LNCaP clone FGC (cell line): ENCODE results near the genes TAAR8 and TCF21.

DNA sequence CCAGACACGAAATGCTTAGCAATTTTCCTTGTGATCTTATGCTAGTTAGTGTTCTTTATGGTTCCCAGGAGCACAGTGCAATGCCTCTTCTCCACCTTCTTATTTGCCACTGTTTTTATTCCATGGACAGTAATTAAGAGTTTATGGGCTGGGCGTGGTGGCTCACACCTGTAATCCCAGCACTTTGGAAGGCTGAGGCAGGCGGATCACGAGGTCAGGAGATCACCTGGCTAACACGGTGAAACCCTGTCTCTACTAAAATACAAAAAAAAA is 55.6 kb downstream of the ENPP1 start:
- RRBS, 2 experiments = no CpG with 5 or more reads among the region's 5 CpGs

- RRBS, 2 experiments = 49 to 61% methylated on average over 4 of the region's 18 CpGs
Observed at GRCh38 chr6:131948495-131949566, 2.3 kb downstream of the CCN2 start.

DNA sequence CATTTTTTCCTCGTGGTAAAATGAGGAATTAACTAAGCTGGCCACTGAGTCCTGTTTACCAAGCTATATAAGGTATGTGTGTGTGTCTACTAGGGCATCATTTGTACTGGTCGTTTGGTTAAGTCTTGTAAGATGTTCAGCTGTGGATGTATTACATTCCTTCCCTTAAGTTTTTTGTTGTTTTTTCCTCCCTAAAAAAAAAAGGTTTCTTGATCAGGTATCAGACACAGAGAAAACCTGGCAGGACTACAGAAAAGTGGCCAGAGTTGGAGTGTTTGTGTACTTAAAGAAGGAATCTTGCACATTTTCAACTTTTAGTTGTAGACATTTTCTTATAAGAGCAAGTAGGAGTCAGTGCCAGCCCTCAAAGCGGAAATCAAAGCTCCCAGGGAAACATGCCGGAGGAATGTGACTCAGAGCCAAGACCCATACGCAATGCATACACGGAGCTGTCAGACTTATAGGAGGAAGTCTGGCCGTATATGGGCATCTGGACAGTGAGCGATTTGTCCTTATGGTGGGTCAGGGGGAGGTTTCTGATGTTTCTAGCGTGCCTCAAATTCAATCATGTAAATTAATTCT is 3.4 kb upstream of the CCN2 start:
- RRBS, 2 experiments = no CpG with 5 or more reads among the region's 9 CpGs

- RRBS, 2 experiments = no CpG with 5 or more reads among the region's 2 CpGs
Observed at GRCh38 chr6:132334112-132334687, 67.1 kb downstream of the MOXD1 start.

- RRBS, 2 experiments = no CpG with 5 or more reads among the region's 5 CpGs
Observed at GRCh38 chr6:132491264-132491717, 21.6 kb downstream of the STX7 start.

DNA sequence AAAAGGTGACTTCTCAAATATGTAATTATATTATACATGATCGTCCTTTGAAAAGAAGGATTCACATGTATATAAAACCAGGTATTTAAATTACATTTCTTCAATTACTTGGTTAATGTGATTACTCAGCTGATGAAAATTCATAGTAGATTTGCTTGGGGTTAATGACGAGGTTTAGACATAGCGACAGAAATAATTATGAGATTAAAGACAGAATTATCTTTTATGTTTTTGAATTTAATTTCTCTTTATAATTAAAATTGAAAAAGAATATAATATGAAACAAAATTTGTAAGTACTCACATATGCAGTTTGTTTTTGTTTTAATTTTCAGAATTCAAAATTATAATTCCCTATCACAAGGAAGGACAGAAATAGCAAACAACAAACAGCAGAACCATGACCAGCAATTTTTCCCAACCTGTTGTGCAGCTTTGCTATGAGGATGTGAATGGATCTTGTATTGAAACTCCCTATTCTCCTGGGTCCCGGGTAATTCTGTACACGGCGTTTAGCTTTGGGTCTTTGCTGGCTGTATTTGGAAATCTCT is at the start of gene TAAR8:
TSS of gene TAAR8 (plus strand) at position 379 of the 550 bp plus-strand sequence.
- RRBS, 2 experiments = no CpG with 5 or more reads among the region's 6 CpGs

- RRBS, 2 experiments = no CpG with 5 or more reads among the region's 5 CpGs
Observed at GRCh38 chr6:132821426-132821922, 7.1 kb downstream of the RPS12 start.

- RRBS, 2 experiments = no CpG with 5 or more reads among the region's 1 CpG
Observed at GRCh38 chr6:133058102-133058445, 183.1 kb upstream of the EYA4 start.

DNA sequence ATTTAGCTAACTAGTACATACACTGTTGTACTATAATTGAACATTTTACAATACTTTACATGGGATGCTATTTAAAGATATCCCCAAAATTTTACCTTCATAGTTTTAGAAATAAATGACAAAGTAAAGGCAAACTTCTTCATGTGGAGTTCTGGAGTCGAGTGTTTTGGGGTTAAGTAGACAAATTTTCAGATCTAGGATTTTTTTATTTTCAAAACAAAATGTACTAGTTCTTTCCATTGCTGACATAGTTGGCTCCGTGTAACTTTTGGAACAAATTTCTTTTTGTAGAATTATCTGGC is 131.7 kb upstream of the TCF21 start:
- RRBS, 2 experiments = no CpG with 5 or more reads among the region's 2 CpGs

DNA sequence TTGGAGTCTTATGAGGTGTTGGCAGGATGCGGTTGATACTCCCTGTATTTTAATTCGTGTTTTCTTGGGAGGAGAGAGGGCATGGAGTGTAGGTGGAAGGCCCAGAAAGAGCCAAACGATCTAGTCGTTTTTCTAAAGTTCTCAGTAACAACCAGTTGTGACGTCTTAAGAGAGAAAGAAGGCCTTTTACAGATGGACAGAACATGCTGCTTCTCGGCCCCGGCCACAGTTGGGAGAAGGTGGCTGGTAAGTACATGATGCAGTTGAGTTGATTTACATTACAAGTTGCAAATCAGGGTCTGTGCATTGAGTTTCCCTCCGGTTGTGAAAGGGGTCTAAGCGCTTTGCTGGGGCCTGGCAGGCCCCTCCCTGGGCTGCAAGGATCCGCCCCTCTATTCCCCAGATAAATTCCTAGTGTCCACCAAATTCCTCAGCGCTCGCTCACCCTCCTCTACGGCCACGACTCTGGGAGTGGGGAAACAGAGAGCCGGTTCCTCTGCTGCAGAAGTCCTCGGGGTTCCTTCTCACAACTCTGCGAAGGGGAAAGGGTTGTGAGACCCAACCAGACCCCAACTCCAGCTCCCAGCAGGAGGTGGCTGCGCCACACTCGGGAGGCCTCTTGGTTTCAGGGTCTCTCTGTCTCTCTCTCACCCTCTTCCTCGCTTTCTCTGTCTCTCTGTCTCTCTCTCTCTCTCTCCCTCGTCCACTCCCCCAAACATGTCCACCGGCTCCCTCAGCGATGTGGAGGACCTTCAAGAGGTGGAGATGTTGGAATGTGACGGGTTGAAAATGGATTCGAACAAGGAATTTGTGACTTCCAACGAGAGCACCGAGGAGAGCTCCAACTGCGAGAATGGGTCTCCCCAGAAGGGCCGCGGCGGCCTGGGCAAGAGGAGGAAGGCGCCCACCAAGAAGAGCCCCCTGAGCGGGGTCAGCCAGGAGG is at the start of gene TCF21:
TSS of gene TCF21 (plus strand) at position 433 of the 943 bp plus-strand sequence.
- RRBS, 2 experiments = 8 to 44% methylated on average over 1 to 2 of the region's 33 CpGs

- RRBS, 2 experiments = no CpG with 5 or more reads among the region's 4 CpGs
Observed at GRCh38 chr6:133939702-133940221, 13.3 kb upstream of the TBPL1 start.

DNA sequence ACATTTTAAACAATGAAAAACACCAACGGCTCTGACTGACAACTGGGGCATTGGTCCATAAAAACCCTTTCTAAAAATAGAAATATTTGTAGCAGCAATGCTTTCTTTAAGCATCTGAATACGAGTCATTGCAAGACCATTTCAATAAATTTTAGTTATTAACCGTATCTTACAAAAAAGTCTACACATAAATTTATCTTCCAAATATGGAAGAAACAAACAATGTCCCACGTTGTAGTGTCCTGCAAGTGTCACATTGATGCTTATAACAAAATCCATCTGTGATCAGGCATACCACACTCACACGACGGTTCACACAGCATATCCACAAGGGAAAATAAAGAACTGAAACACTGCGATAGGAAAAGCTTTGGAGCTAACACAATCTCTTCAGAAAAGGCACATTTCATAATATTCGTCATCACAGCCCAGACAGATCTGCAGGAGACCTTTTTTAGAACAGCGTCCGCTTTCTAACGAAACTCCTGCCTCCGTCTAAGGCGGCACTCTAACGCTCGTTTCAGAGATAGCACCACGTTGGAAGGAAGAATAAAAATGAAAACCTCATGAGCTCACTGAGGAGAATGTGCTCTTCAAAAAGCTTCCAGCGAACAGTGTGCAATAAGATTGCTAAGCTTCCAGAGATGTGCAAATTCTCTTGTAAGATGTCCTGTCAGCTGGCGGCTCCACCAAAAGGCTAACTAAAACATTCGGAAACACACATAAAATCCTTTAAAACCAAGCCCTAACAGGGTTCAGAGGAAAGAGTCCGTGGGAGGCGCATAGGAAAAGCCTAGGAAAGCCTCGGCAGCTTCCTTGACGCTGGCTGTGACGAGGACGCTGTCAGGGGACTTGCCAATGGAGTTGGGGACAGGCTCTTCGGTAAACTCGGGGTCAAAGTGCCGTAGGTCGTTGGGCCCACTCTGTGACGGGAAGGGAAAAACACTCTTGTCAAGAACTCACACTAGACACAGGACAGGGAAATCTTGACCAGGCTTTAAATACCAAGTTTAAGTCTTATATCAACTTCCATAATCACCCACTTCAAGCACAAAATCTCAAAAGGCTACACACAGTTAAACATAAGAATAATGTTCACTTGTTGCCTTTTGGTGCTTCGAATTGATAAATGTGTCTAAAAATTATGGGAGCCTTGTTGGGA is 117.5 kb upstream of the SLC2A12 start:
- RRBS, 2 experiments = no CpG with 5 or more reads among the region's 31 CpGs

GRCh38 chr6:134171412-134171962 is 119.1 kb upstream of the SLC2A12 start:
- RRBS, 2 experiments = no CpG with 5 or more reads among the region's 5 CpGs

- RRBS, 2 experiments = no CpG with 5 or more reads among the region's 5 CpGs
Observed at GRCh38 chr6:134173702-134174191, 121.3 kb upstream of the SLC2A12 start.

DNA sequence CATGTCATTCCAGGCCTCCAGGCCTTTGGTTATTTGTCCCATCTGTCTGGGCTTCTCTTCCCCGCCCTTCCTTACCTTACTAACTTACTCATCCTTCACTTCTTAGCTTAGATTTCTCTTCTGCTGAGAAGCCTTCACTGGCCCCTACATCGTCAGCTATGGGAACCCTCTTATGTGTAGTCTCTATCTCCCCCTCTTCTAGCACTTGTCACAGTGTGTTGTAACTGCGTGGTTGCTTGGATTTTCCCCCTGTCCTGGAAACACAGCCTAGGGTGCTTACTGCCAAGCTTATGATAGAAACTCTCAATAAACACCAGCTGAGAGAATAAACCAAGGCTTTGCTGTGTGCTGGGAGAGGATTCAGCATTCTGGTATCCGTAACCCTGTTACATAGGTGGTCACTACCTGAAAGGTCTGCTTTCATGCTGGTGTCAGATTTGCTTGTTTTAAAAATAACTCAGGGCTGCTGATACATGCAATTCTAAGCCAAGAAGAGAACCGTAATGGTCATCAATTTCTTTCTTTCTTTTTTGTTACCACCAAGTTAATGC is 68.5 kb downstream of the SGK1 start:
- RRBS, 2 experiments = no CpG with 5 or more reads among the region's 5 CpGs

- RRBS, 2 experiments = no CpG with 5 or more reads among the region's 3 CpGs
Observed at GRCh38 chr6:134346466-134346821, 28.5 kb upstream of the SGK1 start.

- RRBS, 2 experiments = no CpG with 5 or more reads among the region's 4 CpGs
Observed at GRCh38 chr6:134373440-134373830, 55.5 kb upstream of the SGK1 start.

DNA sequence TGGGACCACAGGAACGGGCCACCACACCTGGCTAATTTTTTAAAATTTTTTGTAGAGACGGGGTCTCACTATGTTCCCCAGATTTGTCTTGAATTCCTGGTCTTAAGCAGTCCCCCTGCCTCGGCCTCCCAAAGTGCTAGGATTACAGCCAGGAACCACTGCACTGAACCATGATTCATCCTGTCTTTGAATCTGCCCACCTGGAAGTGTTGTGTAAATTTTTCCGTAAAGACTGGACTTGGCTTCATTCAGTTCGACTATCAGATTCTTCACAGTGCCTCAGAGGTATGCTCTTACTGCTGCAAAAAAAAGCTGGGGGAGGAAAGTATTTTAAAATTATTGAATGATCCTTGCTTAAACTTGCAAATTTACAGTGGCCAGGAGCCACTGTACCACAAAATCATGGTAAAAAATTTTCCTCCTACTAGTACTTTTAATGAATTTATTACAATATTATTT is 202.4 kb upstream of the SGK1 start:
- RRBS, 2 experiments = no CpG with 5 or more reads among the region's 5 CpGs

DNA sequence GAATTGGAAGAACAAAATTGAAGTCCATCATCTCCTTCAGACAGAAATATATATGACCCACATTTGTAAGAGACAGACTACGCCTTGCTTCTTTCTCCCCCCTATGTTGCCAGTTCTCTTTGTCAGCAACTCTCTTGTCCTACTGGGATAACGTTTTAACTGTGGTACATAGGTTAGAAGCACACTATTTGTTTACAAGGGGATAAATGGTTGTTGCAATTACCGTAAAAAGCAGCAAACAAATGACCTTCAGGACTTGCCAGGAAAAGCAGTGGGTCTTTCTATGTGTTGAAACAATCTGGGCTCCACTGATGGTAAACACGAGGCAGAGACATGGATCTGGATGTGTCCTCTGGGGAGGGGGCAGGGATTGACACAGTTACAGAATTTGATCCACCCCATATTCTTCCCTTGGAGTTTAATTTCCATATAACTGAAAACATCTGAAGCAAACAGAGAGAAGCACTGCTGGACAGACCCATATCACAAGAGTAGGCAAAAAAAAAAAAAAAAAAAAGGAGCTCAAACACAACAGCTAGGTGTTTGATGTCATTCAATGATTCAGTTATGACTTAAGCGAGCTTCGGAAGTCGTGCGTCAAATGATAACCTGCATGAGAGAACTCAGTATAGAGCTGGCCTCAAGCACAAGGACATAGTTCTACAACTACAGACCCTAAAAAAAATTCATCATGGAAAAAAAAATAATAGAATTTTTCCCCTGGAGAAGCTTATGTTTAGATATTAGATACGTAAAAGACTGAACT is 127.9 kb downstream of the ALDH8A1 start:
- RRBS, 2 experiments = no CpG with 5 or more reads among the region's 9 CpGs

DNA sequence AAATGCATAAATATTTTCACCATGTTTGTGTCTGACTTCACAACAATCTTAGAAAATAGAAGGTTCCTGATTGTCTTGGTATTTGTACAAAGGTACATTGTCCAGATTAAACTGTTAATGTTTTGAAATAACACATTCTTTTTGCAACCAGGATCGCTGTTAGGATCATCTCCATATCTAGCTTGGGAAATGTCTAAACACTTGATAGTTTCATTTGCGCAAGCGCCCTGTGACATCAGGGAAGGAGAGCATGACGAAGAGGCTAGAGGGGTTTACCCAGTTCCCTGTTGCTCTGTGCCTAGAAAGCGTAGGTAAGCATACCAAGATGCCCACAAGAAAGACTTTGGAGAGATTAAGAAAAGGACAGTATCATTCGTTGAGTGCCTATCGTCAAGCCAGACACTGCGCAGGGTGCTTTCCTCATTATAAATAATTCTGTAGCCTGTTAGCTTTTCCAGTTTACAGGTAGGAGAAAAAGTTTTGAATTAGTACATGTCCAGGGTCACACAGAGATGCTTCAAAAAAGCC is 19.4 kb downstream of the ALDH8A1 start:
- RRBS, 2 experiments = no CpG with 5 or more reads among the region's 8 CpGs